Foreskin keratinocyte (primary cell): ENCODE data around the gene GP5.

GRCh38 chr3:193870256-193871131 is 265.5 kb upstream of the HES1 start:
- RAMPAGE, total RNA, result no peak

DNA sequence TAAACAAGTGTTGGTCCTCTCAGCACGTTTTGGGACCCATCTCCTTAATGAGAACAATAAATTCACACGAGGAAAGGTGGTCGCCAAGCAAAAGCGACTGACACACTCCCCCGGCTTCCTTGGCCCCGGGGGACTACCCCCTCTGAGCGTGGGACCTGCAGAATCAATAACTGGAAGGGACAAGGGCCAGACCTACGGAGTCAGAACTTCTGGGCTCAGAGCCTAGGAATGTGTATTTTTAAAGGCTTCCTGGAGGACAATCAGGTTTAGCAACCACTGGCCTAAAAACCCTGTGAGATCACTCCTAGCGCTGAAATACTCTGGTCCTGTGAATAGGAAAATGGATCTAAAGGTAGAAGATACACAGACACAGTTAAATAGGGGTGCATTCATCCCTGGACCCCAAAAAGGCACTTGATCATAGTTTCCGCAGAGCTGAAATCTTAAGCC is 38.4 kb upstream of the HES1 start:
- RAMPAGE, total RNA, result no peak

GRCh38 chr3:194112463-194112710 is 23.6 kb upstream of the HES1 start:
- RAMPAGE, total RNA, result no peak

- RAMPAGE, total RNA, result no peak
Observed at GRCh38 chr3:194124461-194124710, 11.6 kb upstream of the HES1 start.

- RAMPAGE, total RNA, result no peak
Observed at GRCh38 chr3:194126558-194126895, 9.4 kb upstream of the HES1 start.

- RAMPAGE, total RNA, result no peak
Observed at GRCh38 chr3:194136746-194137393, 922 bp downstream of the HES1 start.

DNA sequence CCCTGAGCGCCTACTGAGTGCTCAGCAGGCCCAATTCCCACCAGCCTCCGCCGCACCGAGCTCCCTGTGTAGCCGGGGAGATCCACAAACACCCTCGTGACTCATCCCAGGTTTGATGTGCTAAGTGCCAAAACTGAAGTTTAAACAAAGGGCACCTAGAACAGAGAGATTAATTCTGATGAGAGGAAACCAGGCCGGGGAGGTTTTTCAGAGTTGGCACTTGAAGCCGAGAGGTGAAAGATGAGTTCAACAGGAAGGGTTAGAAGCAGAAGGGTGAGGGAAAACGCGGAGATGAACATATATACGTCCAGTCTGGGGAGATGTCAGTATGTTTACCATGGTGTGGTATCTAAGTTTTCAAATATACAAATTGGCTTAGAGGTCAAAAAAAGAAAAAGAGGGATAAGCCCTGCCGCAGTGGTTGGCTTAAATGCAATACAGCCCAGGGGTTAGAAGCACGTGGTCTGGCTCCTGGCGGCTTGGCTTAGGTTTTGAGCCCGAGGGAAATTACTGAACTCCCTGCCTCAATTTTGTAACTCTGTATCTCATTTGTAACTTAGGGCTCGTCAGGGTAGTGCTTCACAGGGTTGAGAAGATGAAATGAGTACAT is 6.2 kb downstream of the HES1 start:
- RAMPAGE, total RNA, result no peak

GRCh38 chr3:194261465-194261887 is 89.7 kb downstream of the CPN2 start:
- RAMPAGE, total RNA, result no peak

GRCh38 chr3:194276863-194278255 is 73.8 kb downstream of the CPN2 start:
- RAMPAGE, total RNA, result no peak

DNA sequence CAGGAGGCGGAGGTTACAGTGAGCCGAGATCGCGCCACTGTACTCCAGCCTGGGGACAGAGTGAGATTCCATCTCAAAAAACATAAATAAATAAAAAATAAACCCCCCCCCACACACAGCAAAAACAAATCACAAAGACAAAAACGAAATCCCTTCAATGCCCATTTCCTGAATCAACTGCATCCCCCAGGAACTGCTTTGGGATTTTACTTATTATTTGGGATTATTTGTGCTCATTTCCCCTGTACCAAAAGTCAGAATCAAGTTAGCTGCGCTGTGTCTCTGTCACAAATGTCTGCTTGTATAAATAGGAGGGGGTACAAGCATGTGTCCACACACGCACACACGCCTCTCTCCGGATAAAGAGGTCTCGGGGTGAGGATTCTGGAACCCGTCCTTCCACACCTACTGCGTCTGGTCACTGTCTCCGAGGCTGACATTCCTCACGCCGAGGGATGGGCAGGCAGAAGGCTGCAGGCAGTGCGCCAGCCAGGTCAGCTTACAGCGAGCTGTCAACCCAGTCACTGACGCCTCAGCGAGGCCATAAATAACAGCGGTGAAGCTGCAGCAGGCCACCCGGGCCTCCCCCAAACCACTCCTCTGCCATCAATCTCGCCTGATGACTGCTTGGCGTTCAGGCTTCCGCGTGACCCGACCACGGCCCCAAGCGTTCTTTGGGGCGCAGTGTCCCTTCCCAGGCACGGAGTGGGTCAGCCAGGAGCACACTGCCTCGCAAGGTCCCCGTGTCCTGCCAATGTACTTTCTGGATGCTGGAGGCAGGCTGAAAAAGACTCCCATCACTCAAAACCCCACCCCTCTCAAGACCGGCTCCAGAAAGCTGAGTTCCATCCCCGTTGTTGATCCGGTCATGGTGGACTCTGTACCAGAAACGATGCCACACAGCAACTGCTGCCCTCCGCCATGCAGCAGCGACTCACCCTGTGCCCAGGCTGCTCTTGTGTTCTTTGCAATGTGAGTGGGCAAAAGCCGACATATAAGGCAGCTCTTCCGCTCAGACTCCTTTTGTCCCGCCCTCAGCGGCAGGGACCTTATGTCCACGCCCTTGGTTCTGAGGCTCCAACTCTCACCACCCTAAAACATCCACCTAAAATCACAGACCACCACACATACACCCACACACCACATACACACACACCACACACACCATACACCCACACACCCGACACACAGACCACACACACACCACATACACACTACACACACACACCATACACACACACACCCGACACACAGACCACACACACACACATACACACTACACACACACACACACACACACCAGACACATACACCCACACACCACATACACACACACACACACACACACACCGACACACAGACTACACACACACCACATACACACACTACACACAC is 27.2 kb downstream of the CPN2 start:
- RAMPAGE, total RNA, result no peak

GRCh38 chr3:194397975-194398406 is 1.1 kb downstream of the GP5 start:
- RAMPAGE, total RNA, result no peak

DNA sequence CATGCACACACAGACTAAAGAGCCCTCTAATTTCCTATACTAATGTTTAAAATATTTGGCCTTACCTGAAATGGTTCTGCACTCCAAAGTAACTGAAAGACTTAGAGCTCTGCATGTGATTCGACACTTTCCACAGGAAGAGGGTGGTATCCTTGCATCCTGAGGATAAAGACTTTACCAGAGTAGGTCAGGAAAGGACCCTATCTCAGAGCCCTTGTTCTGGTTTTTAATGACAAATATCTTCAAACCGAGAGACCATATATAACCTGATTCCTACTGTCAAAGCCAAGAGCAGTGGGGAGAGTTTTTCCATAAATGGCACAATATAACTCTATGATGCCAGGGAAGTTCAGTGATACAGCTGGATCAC is at the start of gene GP5:
Gene GP5, minus strand, starts transcription at position 94 of the 370 bp plus-strand sequence.
- RAMPAGE, total RNA, result no peak

DNA sequence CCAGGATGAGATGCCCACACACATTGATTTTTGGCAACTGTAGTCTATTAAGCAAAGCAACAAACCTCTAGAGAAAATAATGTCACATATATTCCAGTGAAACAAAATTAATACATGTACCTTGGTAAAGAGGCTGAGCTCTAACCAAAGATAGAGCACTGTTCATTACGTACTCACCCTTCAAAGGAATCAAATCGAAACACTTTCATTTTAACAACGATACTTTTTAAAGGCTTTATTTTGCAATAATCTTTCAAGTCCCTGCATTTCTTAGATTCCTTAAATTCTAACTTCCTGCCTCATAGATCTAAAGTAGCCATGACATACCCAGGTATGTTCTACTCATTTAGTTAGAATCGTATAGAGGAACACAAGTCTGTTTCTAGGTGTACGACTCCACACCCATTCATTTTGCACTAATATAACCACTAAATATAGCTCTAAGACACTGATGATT is 1.5 kb downstream of the ATP13A3 start:
- RAMPAGE, total RNA, result no peak

DNA sequence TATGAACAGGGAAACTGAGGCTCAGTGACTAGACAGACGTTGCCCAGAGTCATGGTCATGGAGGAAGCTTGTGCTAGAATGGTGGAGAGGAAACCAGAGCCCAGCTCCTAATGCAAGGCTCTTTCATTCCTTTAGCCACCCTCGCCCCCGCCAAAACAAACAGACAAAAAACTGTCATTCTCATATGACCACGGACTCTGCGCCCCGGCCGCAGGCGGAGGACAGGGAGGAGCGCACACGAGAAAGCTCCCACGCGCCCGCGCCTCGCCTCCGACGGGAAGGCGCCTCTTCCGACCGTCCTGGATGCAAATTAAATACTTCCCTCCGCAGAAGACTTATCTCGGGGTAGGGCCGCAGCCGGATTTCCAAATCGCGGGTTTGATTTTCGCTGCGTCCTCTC is 519 bp upstream of the ATP13A3 start:
- RAMPAGE, total RNA, result no peak

DNA sequence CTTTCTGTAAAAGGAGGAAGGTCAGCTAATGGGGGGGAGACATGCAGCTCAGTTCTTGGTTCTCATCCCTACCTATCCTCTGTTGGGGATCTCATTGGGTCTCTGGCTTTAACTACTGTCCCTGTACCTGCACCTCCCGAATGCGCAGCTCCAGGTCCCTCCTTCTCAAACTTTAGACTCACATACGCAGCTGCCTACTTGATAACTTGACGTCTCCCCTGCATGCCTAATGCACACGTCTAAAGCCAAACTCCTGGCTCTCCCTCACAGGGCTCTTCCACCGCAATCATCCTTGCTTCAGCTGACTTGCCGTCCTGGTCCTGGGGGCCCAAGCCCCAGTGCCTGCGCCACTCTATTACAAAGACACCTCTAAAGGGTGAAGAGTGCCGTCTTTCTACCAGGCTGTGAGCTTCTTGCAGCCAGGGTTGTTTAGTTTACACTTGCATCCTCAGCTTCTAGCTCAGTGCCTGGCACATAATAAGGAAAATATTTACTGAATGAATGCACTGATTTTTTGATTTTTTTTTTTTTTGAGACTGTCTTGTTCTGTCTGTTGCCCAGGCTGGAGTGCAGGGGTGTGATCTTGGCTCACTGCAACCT is 6.0 kb upstream of the TMEM44 start:
- RAMPAGE, total RNA, result no peak

GRCh38 chr3:194824583-194825172 is 139.0 kb downstream of the FAM43A start:
- RAMPAGE, total RNA, result no peak

DNA sequence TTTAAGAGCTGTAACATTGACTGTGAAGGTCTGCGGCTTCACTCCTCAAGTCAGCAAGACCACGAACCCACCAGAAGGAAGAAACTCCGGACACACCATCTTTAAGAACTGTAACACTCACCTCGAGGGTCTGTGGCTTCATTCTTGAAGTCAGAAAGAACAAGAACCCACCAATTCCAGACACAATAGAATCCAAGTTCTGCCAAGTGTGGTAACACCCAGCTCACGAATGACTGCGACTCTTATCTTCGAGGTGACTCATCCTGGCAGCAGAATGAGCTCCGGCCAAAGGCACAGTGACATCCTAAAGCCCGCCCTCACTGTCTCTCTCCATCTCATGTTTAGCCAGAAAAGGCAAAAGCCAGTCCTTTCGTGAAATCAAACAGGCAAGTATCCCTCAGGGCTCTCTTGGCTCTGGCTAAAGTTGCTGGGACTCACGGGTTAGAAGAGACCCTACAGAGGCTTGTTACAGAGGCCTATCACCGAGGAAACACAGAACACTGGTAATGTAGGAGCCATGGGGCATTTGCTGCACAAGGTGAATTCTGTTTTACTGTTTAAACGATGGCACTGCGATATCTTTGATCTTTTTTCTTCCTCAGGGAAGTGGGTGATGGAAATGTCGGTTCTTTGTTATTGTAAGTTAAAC is 155.4 kb downstream of the FAM43A start:
- RAMPAGE, total RNA, result no peak

DNA sequence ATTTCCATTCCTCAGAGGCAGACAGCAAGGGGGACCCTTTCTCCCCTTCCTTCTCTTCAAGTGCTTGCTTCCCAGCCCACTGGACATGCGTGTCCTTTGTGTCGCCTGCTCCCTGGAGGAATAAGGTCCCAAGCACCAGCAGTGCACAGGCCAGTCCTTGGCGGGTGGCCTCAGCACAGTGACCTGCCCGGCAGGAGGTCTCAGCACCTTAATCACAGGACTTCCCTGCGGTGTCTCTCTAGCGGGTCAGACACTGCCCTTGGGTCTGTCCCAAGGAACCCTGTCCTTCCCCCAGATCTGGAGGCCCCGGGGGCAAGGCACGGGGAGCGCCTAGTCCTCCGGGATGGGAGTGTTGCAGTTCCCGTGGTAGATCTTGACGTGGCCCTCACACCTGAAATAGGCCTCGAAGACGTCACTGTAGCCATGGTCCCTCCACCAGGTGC is 201.6 kb downstream of the XXYLT1 start:
- RAMPAGE, total RNA, result no peak

DNA sequence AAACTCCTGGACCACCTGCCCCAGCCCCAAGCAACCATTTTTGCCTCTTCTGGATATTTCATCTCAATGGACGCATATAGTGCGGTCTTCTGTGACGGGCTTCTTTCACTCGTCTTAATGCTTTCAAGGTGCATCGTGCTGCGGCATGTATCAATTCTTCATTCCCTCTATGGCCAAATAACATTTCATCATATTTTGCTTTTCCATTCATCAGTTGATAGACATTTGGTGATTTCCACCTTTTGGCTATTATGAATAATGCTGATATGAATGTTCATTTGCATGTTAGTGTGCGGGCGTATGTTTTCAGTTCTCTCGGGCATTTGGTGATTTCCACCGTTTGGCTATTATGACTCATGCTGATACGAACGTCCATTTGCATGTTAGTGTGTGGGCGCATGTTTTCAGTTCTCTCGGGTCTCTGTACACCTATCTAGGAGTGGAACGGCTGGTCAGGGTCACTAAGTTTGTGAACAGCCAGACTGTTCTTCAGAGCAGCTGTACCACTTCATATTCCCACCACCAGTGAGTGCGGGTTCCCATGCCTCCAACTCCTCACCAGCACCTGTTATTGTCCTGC is 141.5 kb downstream of the XXYLT1 start:
- RAMPAGE, total RNA, result no peak

GRCh38 chr3:195153256-195154124 is 117.5 kb downstream of the XXYLT1 start:
- RAMPAGE, total RNA, result no peak